Lower leg skin (tissue), 2 donors: Measurements from ENCODE around the gene MCTP2.

DNA sequence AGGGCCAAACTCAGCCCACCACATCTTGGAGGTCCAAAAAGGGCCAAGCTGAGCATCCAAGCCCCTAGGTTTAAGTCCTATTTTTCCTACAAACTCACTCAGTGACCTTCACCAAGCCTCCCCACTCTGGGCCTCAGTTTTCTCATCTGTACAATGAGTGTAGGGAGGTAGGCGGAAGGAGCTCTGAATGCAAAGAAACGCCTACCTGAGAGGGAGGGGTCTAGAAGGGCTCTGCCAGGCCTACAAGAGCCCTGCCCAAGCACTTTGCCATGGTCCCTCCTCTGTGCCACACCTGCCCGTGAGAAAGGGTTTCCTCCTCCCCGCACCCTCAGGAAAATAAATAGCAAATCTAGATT, 7.1 kb downstream of the FAM174B start:
- PRO-cap: no peak
- RAMPAGE, long total RNA, 2 experiments: no peak in any of the 2 experiments

GRCh38 chr15:92818435-92819705, 81.3 kb upstream of the CHD2 start:
- PRO-cap: no peak
- RAMPAGE, long total RNA, 2 experiments: no peak in any of the 2 experiments

- PRO-cap: no peak
- RAMPAGE, long total RNA, 2 experiments: no peak in any of the 2 experiments
Measured at GRCh38 chr15:92819835-92820015, 80.4 kb upstream of the CHD2 start.

GRCh38 chr15:92850197-92850439, 50.0 kb upstream of the CHD2 start:
- PRO-cap: no peak
- RAMPAGE, long total RNA, 2 experiments: no peak in any of the 2 experiments

DNA sequence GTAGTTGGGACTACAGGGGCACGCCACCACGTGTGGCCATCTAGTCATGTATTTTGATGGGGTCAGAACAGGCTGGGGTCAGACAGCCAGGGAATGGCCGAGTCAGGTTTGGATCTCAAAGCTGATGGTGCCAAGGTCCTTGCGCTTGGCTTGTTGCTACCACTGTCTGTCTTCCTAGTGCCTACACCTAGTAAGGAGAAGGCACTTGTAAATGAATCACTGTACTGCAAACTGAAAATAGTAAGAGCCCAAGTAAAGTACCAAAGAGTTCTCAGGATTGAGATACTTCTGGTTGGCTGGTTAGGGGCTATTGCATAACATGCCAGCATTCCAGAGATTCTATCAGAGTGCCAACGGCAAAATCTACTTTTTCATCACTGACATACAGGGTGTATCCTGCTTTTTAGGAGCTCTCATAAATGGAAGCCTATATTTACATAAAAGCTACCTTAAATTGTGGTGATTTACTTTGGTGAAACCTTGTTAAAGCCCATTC, 30.9 kb upstream of the CHD2 start:
- PRO-cap: no peak
- RAMPAGE, long total RNA, 2 experiments: no peak in any of the 2 experiments

- PRO-cap: no peak
- RAMPAGE, long total RNA, 2 experiments: no peak in any of the 2 experiments
Measured at GRCh38 chr15:92877373-92877939, 22.7 kb upstream of the CHD2 start.

- PRO-cap: no peak
- RAMPAGE, long total RNA, 2 experiments: no peak in any of the 2 experiments
Measured at GRCh38 chr15:92908900-92909846, 9.0 kb downstream of the CHD2 start.

DNA sequence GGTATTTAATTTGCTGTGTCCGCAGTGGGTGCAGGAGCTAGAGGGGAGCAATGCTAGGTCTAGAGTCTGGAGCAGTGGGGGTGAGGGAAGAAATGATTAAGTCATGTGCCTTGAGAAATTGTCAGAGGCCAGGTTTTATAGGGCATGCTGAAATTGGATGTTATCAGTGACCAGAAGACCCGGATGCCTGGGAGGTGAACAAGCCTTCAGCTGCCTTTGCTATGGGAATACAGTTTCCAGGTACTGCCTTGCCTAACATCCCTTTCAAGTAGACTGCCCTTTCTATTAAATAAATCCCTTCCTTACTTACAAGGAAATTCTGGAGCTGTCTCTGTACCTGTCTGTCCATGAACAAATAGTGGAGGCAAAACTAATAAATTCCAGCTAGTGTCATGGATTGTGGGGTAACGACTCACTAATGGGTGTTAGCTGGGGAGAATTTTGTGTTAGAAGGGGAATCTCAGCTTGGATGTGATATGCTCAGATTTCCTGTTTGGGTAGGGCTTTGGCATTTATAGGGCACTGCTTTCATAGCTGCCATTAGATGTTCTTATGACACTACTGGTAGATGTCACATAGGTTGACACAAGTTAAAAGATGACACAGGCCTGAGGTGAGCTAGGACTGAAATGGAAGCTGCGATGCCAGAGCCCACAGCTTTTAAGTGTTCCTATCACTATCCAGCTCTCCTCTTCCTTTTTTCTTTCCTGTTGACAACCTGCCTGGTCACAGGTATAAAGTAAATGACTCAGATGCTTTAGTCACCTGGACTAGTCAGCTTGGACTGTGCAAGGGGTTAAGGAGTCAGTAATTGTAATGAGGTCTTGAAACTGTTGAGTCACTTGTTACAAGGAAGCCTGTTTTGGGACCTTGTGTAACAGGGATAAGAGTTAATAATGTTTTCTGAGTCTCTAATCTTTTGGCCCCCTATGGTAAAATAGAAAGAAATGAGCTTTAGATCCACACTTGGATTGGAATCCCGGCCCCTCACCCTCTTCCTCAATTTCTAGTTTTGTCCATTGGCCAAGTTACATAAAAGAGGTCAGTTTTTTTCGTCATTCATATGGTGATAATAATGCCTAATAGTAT, 21.4 kb downstream of the CHD2 start:
- PRO-cap: no peak
- RAMPAGE, long total RNA, 2 experiments: no peak in any of the 2 experiments

DNA sequence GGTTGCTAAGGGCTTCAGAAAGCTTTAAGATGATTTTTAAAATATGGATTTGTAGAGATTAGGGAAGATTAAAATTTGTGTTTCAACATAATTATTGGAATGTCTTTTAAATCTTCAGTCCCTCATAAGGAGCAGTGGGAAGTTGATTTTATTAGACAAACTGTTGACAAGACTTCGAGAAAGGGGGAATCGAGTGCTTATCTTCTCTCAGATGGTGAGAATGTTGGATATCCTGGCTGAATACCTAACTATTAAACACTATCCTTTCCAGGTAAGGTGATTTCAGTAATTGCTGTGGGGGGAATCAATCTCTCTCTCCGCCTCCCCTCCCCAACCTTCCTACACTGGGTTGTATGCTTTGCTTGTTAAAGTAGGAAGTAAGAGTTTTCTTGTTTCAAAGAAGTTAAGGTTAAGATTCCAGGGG, 72.0 kb downstream of the CHD2 start:
- PRO-cap: no peak
- RAMPAGE, long total RNA, 2 experiments: start-site peak on the plus strand in 1 of 2 experiments, centred at position 208 of the sequence, 98 reads per replicate

- PRO-cap: no peak
- RAMPAGE, long total RNA, 2 experiments: no peak in any of the 2 experiments
Measured at GRCh38 chr15:93025366-93025941, 63.6 kb downstream of the RGMA start.

GRCh38 chr15:93245192-93245751, 156.3 kb upstream of the RGMA start:
- PRO-cap: no peak
- RAMPAGE, long total RNA, 2 experiments: no peak in any of the 2 experiments

DNA sequence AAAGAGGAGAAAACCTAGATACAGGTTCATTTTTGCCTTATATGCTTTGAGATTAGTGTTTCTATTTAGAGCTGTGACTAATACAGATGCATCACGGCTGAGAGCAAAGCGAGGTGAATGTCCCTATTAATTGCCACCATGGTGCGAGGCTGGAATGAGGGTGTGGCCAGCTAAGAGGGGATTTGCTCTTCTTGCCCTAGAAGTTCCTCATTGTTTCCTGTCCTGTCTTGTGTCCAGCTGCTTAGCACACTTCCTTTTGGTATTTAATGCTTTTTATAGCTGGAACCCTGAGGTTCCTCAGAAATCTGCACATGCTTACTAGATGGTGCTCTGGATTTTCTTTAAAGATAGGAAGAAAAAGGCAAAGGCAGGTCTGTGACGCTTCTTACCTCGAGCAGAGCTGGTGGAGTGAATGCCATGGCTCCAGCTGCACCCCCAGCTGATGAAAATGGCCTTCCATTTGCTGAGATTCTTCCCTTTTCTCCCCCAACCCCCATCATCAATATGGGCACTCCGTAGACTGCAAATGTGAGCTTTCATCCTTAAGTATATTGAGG, 339.3 kb upstream of the RGMA start:
- PRO-cap: no peak
- RAMPAGE, long total RNA, 2 experiments: no peak in any of the 2 experiments

DNA sequence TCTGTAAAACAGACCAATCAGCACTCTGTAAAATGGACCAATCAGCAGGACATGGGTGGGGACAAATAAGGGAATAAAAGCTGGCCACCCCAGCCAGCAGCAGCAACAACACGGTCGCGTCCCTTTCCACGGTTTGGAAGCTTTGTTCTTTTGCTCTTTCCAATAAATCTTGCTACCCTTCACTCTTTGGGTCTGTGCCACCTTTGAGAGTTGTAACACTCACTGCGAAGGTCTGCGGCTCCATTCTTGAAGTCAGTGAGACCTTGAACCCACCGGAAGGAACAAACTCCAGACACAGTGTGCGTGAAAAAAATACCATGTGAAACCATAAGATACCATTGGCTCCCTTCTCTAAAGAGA, 465.7 kb upstream of the RGMA start:
- PRO-cap: no peak
- RAMPAGE, long total RNA, 2 experiments: no peak in any of the 2 experiments

- PRO-cap: unidirectional peak, minus-strand start at chr15:93803842; bidirectional peak, plus-strand start at chr15:93804084, minus-strand start at chr15:93803842
- RAMPAGE, long total RNA, 2 experiments: no peak in any of the 2 experiments
Measured at GRCh38 chr15:93803762-93804014, 427.7 kb upstream of the MCTP2 start.

DNA sequence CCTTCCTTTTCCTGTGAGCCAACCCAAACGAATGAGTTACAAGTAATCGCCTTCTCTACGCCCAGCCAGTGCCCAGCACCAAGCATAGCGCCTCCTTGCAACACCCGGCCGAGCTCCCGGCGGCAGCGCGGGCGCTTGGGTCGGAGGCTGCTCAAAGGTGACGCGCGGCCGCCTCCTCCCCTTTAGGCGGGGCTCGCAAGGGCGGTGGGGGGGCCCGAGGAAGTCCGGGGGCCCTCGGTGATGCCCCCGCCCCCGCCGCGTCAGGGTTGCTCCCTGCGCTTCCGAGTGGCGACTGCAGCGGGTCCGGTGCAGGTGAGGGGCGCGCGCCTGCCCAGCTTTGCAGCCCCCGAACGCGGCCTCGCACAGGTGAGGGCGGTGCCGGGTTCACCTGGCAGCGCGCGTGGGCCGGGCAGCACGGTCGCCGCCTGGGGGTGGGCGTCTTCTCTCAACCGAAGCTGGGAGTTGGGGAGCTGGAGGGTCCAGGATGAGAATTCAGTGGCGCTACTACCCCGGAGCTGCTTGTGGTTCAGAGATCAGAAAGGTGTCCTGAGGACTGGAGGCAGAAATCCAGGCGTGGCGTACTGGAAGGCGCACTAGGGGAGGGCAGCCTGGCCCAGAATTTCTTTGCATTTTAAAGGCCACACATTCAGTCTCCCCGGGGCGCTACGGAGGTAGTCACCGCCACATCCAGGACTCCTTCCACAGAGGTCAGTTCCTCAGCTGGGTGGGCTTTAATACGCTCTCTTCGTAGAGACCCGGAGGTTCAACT, at the start of gene MCTP2:
Gene MCTP2 (plus strand): TSS at position 263 of the 769 bp plus-strand sequence.
- PRO-cap: bidirectional peak, plus-strand start at position 297 of the sequence, minus-strand start at position 115 of the sequence
- RAMPAGE, long total RNA, 2 experiments: start-site peak on the plus strand in 2 of 2 experiments, centred at positions 267 to 274 of the sequence, 23 to 95 reads per replicate

DNA sequence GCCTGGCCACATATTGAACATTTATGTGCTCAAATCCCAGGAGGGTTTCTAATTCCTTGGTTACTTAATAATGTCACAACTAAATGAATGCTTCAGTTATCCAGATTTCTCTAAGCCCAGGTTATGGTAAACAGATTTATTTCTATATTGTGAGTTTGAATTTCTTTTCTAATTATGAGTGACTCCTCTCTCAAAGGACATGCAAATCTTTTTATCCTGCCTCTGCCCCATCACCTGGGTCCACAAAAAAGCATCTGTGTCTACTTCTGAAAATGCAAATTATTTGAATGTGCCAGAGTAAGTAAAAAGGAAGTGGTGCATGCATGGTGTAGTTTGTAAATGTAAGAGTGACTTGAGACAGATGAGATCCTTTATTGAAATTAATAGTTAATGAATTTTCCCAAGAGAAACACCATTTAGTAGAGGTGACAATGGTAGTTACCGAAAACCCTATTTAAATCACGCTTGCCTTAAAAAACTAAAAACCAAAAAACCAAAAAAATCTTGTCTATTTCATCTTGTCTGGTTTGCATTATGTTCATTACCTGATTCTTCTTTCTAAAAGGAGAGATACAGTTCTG, 26.9 kb downstream of the MCTP2 start:
- PRO-cap: no peak
- RAMPAGE, long total RNA, 2 experiments: no peak in any of the 2 experiments

DNA sequence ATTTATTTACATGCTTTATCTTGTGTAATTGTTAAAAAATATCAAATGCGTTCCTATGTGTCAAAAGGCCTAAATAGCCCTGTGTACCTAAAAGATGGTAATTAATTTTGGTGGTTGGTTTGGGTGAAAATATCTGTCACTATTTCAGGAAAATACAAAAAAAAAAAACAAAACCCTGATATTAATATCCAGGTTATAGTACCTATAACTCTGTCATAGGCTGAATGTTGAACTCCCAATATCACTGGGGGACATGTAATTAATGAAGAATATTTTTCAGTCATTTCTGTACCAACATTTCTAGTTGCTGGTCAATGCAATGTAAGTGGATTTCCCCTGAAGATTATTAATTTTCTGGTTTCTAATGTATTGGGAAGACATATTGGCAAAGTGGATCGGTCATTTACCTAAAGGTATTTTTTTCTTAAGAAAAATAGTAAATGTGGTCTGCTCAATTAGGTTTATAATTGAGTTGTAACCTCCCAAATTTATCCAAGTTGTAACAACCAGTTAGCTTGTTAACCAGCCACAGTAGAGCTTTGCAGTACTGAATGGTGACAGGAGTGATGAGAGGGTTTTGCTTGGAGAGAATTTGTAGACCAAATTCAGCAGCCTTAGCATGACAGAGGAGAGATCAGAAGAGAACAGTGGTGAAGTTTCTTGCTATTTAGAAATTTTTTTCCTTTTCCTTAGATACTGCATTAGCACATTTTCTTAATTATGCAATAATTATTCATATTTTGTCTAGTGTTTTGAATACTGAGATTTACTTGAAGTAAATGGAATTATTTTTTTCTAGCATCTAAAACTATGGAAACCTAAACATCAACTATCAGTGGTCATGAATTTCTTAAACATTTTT, 112.8 kb downstream of the MCTP2 start:
- PRO-cap: no peak
- RAMPAGE, long total RNA, 2 experiments: no peak in any of the 2 experiments

DNA sequence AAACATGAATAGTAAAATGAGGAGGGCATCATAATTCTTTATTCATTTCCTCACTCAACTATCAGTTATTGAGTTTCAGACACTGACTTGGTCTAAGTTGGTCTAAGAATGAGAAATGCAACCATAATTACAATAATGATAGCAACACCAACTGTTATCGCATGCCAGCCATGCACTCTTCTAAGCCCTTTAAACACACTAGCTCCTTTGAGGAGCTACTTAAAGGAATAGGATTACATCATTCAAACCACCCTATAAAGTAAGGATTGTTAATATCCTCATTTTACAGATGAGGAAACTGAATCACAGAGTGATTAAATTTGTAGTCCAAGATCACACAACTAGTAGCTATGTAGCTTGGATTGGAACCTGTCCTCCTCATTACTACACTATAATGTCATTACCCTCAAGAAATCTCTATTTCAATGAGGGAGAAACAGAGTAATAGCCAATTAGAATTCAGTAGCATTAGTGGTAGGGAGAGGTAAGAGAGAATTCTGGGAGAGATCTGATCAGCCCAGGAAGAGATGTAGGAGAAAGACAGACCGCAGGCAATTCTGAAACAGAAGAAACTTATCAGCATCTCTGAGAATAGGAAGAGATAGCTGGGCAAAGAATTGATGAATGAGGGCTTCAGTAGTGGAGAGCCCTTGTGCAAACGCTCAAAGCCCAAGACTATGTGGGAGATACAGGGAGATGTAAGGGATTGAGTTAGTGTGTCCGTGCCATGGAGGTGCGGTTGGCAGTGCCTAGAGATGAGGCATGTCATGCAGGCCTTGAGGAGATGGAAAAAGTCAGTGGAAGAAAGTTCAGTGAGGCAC, 228.5 kb downstream of the MCTP2 start:
- PRO-cap: no peak
- RAMPAGE, long total RNA, 2 experiments: no peak in any of the 2 experiments

GRCh38 chr15:94463361-94463749, 232.0 kb downstream of the MCTP2 start:
- PRO-cap: no peak
- RAMPAGE, long total RNA, 2 experiments: no peak in any of the 2 experiments

- PRO-cap: no peak
- RAMPAGE, long total RNA, 2 experiments: no peak in any of the 2 experiments
Measured at GRCh38 chr15:95075515-95075946, 844.2 kb downstream of the MCTP2 start.